Metastatic Liver Carcinoma in the Lung (tissue), 2 donors: Measurements from ENCODE around the genes LEXM and TMEM61.

DNA sequence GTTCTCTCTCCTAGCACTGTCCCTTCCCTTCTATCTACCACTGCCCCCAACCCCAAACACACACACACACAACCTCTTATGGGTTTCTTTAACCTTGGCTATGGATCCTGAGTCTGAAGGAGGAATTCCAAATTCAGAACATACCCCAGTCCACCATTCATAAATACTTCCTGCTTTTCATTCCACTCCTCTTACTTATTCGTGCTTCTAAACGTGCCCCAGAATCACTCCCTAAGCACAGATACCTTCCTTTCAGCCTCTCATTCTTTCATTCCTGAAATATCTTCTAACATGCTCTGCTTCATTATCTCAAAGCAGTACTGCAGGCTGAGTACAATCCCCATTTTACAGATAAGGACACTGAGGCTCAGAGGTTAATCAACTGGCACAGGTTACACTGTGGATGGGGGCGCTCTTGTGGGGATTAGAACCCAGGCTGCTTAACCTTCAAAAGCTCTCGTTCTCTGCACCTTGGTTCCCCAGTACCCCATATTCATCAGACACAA is 162.5 kb upstream of the ACOT11 start:
- PRO-cap, 2 experiments = no peak in any of the 2 experiments

- PRO-cap, 2 experiments = no peak in any of the 2 experiments
Observed at GRCh38 chr1:54407178-54407998, 140.6 kb upstream of the ACOT11 start.

DNA sequence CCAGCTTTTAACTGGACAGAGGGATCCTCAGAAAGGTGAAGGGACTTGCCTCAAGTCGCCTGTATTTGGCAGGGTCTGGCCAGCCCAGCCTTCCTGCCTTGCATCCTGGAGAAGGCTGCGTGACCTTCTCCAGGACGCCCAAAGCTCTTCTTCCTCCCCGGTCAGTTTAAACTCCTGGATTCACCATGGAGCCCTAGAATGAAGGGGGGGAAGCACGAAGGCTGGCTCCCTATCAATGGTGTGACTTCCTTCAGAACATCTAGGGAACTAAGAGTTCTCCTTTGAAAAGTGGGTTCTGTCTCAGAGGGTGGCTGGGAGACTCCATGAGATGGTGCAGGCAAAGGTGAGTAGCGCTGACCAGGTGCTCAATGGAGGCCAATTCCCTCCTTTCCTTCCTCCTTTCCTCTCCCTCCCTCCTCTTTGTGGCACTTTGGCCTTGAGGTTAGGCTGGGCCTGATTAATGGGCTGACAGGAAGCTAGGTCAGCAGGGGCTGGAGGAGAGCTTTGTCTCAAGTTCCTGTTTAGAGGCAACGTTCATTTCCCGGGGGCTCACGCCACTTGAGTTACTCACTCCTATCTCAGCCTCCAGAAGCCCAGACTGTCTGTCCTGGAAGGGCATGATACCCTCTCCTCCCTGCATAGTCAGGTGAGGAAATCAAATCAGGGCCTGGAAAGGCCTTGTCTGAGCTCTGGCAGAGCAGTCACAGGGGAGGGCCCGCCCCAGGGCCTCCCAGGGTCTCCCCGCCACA is 83.6 kb upstream of the ACOT11 start:
- PRO-cap, 2 experiments = no peak in any of the 2 experiments

DNA sequence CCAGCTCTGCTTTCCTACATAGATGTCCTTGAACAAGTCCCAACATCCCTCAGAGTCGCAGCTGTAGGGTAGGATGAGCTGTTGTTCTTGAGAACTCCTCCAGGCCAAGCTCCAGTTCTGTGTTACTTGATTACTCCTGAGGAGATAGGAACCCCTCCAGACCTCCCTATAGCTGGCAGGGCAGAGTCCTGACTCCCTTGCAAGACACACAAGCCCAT is 68.6 kb upstream of the ACOT11 start:
- PRO-cap, 2 experiments = no peak in any of the 2 experiments

GRCh38 chr1:54486606-54487266 is 61.3 kb upstream of the ACOT11 start:
- PRO-cap, 2 experiments = no peak in any of the 2 experiments

- PRO-cap, 2 experiments = no peak in any of the 2 experiments
Observed at GRCh38 chr1:54488786-54489096, 59.3 kb upstream of the ACOT11 start.

- PRO-cap, 2 experiments = no peak in any of the 2 experiments
Observed at GRCh38 chr1:54541741-54542864, 5.9 kb upstream of the ACOT11 start.

DNA sequence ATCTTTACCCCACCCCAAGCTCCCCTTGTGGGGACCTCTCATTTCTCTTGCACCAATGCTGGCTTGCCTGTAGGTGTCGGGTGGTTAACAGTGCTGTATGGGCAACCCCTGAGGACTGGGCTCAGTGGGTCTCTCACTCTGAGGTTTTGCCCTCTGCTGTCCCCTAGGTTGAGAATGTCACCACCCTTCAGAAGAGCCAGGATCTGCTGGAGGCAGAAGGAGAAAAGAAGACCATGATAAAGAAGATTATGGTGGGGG is 27.0 kb downstream of the MROH7 start:
- PRO-cap, 2 experiments = no peak in any of the 2 experiments

- PRO-cap, 2 experiments = no peak in any of the 2 experiments
Observed at GRCh38 chr1:54805891-54806396, at the start of gene LEXM. TSS of gene LEXM (plus strand) at chr1:54806063.

- PRO-cap, 2 experiments = no peak in any of the 2 experiments
Observed at GRCh38 chr1:54859142-54859562, 27.8 kb downstream of the DHCR24 start.

DNA sequence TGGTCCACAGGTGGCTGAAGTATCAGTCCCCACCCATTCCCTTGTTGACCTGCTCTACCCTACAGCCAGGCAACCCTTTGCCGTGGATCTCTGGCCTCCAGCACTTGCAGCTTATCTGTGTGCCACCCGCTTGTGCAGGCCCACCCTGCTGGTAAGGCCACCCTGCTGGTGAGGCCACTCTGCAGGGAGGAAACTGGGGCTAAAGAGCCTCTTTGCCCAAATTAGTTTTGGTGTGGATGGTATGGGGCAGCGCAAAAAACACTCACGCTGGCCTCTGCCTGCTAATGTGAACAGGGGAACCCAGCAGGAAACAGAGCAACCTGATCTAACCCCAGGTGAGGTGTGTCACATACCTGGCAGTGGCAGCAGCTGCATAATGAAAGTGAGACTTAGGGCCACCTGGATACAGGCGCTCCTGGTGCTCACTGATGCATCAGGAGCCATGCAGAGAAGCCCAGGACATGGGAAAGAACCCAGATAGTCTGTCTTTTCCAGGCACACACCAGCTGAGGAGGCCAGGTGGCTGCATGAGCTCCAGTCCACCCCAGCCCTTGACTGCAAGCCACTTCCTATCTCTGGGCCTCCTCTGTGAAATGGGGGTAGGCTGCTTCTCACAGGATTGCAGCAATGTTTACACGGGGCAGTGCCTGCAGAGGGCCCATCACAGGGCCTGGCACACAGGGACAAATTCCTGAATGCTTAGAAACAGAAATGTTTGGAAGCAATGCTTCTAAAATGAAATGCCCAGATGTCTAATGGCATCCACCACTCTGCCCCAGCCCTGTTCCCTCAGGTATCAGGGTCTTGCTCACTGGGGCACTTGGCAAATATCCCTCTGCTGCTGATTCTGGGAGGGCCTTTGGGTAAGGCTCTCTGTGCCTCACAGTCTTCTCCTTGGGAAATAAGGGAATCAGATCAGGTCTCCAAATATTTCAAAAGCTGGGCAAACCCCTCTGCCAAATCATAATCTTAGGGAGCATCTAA is 20.1 kb downstream of the DHCR24 start:
- PRO-cap, 2 experiments = peak in 1 of 2 experiments; most common minus-strand start position 557 of the sequence (in 1)

- PRO-cap, 2 experiments = no peak in any of the 2 experiments
Observed at GRCh38 chr1:54885931-54886253, 1.1 kb downstream of the DHCR24 start.

GRCh38 chr1:54980179-54981342 is at the start of gene TMEM61:
TSS of gene TMEM61 (plus strand) at chr1:54980628.
- PRO-cap, 2 experiments = peak in 2 of 2 experiments; most common plus-strand start chr1:54980665 (in 2)

- PRO-cap, 2 experiments = no peak in any of the 2 experiments
Observed at GRCh38 chr1:55056142-55056618, 16.8 kb downstream of the PCSK9 start.

DNA sequence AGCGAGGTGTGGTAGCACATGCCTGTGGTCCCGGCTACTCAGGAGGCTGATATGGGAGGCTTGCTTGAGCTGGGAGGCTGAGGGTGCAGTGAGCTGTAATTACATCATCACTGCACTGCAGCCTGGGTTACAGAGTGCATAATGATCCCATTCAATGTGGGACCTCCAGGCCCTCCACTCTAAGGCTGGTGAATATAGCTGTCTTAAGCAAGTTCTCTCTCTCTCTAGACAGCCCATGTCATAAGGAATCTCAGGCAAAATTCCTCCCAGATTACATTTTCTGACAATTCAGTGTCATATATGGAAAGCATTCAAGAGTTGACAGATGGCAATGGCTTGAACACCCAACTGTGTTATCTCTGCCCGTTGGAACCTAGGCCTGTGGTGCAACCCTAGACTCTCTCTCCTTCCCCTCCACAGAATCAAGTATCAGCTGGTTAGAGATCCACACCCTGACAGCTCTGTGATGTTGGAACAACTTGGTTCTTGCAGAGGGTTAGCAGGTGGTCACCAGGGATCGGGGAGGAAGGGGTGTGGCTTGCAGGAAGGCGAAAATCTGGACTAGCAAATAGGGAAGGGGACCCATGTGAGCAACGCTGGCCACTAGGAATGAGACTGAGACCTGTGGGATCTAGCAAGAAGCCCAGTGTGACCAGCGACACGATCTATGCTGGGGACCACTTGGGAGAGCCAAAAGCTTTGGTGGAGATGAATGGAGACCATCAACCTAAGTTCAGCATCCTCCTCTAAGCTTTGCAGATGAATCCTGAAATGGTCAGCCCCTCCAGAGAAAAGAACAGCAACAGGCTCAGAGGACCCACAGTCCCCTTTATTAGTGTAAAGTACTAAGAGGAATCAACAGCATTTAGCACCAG is 26.3 kb downstream of the PCSK9 start:
- PRO-cap, 2 experiments = no peak in any of the 2 experiments

GRCh38 chr1:55127857-55128309 is 87.3 kb downstream of the USP24 start:
- PRO-cap, 2 experiments = no peak in any of the 2 experiments

DNA sequence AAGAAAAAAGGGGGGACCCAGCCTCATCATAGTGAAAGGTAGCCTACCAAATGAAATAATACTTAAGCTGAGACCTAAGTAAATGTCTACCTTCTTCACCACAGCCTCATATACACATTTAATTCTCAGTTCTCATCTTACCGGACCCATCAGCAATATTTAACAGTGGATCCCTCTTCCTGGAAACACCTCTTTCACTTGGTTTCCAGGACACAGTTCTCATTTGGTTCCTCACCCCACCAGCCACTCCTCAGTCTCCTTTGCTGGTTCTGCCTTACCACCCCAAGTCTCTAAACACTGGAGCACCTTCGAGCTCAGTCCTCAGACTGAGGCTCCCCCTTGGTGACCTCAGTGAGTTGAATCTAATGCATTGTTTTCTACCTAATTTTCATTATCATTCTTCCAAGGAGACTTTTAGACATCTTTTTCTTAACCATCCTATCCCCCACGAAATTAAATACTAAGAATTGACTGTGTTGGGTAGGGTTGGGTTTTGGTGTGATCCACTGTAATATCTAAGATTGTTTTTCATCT is 19.1 kb downstream of the USP24 start:
- PRO-cap, 2 experiments = no peak in any of the 2 experiments

DNA sequence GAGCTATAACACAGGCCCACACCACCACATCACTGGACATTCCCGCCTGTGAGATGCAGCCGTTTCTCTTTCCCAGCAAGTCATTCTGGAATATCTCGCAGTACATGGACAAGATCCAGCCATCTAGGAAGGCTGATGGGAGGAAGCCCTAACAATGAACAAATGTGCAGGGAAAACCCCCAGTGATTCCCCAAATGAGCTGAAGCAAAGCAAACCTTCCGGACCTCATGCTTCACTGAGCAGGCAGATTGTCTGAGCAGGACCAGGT is 445.5 kb downstream of the PLPP3 start:
- PRO-cap, 2 experiments = no peak in any of the 2 experiments

DNA sequence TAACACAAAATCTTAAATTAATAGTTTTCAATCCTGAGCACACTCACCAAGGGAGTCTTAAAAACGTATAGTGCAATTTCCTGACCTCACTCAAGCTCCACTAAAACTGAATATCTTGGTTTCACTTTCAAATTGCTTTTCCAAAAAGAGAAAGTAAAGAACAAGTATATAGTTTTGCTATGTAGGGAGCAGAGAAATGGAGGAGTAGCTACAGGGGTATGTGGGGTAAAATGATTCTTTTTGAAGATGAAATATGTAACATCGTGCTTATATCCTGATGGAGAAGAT is 398.5 kb downstream of the PLPP3 start:
- PRO-cap, 2 experiments = no peak in any of the 2 experiments

DNA sequence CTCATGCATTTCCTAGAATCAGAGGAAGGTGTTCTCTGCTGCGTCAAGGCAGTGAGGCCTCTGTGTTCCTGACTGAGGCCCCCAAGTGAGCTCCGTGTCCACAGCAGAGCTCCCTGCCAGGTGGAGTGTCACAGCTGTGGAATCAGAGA is 323.6 kb downstream of the PLPP3 start:
- PRO-cap, 2 experiments = no peak in any of the 2 experiments